Parietal lobe (tissue), 2 donors: ENCODE results near the genes FAM53A, HAUS3 and FAM193A.

- RAMPAGE, long total RNA = no peak
Measured at GRCh38 chr4:1520318-1520950, 114.2 kb upstream of the NKX1-1 start.

DNA sequence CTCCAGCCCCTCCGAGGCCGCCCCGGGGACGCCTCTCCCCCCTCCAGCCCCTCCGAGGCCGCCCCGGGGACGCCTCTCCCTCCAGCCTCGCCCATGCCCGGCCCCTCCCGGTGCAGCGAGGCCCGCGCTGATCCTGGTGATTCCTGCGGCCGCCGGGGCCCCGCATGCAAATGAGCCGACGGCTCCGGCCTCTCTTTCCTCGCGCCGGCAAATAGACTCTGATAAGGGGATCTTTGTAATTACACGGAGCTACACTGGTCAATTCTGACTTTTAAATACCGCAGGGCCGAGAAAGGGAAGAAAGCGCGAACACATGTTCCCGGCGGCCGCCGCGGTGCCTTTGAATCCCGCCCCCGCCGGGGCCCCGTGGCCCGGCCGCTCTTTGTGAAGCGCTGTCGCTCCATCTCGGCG is 114.9 kb upstream of the NKX1-1 start:
- RAMPAGE, long total RNA = no peak

DNA sequence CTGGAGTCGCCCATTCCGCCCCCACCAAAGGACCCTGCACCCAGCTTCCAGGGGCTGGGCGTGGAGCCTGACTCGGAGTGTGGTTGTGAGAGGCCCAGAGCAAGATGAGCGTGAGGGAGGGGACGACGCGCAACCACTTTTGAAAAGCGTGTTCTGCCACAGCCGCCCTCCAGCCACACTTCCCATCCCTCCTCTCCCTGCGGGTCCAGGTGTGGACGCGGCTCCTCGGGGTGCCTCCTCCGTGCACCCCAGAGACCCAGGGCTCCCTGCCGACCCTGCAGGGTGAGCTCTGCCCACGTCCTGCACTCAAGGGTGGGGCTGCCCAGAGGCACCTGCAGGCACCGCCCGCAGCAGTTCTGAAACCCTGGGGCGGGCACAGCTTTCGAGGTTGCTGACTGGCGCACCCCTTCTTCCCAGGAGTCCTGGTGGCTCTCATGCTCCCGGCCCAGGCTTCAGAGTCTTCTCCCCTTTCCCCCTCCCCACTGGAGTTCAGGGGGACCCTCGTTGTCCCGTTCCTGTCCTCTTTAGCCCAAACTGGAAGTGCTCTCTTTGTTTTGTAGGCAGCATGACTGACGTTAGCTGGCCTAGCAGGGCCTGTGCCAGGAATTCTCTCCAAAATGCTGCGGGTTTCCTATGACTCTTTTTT is 78.6 kb downstream of the FAM53A start:
- RAMPAGE, long total RNA = no peak

DNA sequence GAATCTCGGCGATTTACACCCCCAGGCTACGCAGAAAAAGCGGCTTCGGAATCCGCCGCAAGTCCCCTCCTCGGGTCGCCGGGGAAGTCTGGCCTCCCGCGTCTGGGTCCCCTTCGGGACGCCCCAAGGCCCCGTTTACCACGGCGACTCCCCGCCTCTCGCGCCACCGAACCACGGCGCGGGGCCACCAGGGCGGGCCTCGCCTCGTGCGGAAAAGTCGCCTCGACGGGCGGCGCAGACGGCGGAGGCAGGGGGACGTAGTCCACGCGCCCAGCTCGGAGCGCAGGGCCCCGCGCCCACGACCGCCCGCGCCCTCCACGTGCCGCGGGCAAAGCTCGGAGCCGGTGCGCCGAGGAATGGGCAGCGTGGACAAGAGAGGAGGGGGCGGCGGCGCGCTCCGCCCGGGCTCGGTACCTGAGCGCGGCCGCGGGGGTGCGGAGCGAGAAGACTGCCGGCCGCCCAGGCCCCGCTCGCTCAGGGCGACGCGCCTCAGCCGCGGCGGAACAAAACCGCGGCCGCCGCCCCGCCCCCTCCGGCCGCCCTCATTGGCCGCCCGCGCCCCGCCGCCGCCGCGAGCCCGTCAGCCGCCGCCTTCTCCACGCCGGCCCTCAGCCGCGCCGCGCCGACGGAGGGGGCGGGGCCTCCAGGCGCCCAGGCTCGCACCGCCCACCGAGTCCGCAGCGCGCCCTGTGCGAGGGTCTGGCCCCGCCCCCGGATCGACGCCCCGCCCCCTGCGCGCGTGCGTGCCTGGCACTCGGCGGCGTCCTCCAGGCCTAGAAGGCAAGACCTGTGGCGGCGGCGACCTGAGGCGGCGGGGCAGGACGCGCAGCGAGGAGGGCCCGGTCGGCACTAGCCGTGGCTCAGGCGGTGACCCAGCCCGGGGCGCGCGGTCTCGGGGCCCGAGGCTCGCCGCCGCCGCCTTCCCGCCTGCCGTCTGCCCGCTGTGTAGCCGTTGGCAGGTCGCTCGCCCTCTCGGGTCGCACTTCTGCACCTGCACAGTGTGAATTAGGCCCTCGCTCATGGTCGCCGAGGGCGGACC is at the start of gene FAM53A:
FAM53A (minus strand) TSS at position 495 of the 1,039 bp plus-strand sequence.
- RAMPAGE, long total RNA = no peak

GRCh38 chr4:1717083-1717738 is 3.9 kb downstream of the TMEM129 start:
- RAMPAGE, long total RNA = no peak

- RAMPAGE, long total RNA = no peak
Measured at GRCh38 chr4:1753589-1754197, 32.4 kb downstream of the TACC3 start.

DNA sequence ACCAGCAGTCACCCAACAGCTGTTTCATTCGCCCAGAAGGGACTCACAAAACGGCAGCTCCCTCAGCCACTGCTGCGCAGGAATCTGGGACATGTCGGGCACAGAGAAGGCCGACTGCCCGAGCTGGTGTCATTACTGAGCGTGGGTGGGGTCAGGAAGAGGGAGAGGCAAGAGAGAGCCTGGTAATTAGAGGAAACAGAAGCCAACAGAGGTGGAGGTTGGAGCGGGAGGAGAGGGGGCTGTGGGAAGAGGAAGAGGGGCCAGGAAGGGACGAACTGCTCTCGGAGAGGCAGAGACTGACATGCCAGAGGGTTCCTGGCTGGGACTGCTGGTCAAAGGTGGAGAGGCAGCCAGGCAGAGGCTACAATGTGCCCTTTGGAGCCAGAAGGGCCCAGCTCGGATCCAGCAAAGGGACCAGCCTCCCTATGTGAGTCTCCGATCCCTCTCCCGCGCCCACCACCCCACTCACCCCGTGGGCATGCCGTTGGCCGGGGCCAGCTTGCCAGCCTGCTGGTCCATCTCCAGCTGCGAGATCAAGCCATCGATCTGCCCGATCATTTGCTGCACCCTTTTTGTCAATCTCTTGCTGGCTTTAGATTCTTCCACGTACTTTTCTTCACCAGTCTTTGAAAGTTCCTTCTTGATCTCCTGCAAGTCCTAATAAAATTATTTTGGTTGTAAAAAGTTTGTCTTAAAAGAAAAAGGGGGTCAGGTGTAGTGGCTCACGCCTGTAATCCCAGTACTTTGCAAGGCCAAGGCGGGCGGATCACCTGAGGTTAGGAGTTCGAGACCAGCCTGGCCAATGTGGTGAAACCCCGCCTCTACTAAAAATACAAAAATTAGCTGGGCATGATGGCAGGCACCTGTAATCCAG is 23.4 kb downstream of the FGFR3 start:
- RAMPAGE, long total RNA = no peak

GRCh38 chr4:1822117-1822842 is 29.2 kb downstream of the FGFR3 start:
- RAMPAGE, long total RNA = no peak

- RAMPAGE, long total RNA = no peak
Measured at GRCh38 chr4:1855154-1855841, 658 bp downstream of the LETM1 start.

- RAMPAGE, long total RNA = no peak
Measured at GRCh38 chr4:1864202-1864849, 6.9 kb upstream of the NSD2 start.

GRCh38 chr4:1871761-1871999 is 487 bp downstream of the NSD2 start:
- RAMPAGE, long total RNA = no peak

DNA sequence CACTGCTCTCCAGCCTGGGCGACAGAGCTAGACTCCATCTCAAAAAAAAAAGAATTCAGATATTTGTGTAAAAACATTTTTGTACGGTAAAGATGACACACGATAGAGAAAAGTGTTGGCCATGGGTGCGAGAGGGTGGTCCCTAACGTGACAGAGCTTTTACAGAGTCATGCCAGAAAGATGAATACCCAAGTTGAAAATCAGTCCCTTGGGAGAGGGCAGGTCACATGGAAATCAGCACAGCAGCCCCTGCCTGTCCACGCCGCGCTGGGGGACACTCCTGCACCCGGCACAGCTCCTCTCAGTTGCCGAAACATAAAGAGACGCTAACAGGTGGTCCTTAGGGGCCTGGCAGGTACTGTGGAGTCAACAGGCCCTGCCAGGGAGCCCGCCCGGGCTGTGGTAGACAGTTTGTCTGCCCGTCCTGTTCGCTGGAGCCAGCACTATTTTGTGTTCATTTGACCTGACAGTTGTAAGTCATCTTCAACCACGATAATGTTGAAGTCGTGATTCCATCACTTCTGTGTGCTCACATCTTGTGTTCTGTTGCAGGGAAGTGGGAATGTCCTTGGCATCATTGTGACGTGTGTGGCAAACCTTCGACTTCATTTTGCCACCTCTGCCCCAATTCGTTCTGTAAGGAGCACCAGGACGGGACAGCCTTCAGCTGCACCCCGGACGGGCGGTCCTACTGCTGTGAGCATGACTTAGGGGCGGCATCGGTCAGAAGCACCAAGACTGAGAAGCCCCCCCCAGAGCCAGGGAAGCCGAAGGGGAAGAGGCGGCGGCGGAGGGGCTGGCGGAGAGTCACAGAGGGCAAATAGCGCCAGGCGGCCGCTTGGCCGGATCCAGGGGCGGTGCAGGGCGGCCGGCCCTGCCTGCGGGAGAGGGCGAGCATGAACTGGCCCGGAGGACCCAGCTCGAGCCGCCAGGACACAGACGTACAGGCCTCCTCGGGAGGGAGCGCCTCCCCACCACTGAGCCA is 30.4 kb downstream of the NELFA start:
- RAMPAGE, long total RNA = no peak

- RAMPAGE, long total RNA = no peak
Measured at GRCh38 chr4:2036741-2037441, 4.9 kb upstream of the C4orf48 start.

GRCh38 chr4:2241676-2242775 is at the start of gene HAUS3:
HAUS3 (minus strand) TSS chr4:2242121.
- RAMPAGE, long total RNA = no peak

GRCh38 chr4:2252988-2254180 is 8.5 kb downstream of the MXD4 start:
- RAMPAGE, long total RNA = no peak

- RAMPAGE, long total RNA = no peak
Measured at GRCh38 chr4:2361230-2362214, 56.9 kb downstream of the ZFYVE28 start.

DNA sequence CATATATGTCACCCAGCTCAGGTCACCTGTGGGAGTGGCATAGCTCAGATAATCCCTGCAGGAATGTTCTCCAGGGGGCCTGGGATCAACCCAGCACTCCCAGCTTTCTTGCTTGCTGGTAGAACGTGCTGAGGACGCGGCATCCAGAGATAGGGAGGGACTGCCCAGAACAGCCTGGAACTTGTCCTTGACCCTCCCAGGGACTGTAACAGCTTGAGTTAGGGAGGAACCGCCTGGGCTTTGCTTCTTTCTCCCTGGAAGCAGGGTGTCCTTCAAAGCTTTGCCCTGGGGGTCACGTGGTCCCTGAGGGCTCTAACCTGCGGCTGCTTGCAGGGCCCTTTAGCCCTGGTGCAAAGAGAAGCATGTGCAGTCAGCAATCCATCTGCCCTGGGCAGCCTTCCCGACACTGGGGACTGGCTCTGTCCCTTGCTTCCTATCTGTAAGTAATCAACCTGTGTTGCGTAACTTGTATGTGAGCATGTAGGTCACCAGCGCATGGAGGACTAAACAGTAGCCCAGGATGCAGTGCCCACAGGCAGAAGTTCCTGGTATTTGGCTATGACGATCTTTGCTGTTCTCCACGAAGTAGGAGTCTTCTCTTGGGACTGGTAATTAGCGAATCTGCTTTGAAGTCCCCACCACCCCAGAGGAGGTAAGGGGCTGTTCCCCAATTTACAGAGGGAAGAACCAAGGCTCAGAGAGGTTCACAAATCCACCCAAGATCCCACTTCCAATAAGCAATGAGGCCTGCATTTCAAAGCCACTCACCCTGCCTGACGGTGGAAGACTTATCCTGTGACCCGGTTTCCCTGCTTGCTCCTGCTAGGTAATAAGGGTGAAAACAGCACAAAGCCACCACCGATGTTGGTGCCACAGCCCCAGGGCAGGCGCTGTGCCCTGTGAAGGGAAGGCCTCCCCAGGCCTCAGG is 55.0 kb downstream of the ZFYVE28 start:
- RAMPAGE, long total RNA = no peak

GRCh38 chr4:2406816-2407404 is 11.5 kb downstream of the ZFYVE28 start:
- RAMPAGE, long total RNA = no peak

DNA sequence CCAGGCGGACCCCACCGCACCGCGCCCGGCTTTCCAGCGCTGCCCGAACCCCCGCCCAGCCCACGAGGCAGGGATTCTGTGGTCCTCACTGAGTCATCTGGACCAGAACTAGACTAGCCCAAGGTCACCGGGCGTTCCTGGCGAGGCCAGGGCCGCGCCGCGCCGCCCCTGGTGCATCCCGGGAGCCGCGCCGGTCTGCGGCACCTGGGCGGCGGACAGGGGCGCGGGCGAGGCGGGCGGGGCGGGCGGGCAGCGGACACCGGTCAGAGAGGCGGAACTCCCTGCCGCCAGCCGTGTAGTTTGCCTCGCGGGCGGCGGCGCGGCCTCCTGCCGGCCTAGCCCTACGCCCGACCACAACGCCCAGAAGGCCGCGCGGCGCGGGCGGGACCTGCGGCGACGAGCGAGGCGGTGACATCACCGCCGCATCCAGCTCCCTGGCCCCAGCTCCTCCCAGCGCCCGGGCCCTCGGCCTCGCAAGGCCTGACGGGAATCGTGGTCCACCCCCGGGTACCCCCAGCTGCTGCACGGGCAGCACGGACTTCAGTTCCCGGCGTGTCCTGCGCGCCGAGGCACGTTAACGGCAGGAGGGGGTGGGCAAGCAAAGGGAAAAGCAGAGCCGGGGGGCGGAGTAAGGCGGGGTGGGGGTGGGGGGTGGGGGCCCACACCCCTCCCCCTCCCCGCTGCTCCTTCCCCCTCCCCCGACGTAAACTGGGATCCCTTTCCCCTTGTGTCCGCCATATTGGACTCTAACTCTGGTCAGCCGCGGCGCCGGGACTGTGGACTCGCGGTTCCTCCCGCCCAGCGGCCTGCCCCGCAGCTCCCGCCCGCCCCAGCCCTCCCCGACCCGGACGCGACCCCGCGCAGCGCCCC is at the start of gene FAM193A:
FAM193A (plus strand) TSS at position 714 of the 870 bp plus-strand sequence.
- RAMPAGE, long total RNA = no peak

DNA sequence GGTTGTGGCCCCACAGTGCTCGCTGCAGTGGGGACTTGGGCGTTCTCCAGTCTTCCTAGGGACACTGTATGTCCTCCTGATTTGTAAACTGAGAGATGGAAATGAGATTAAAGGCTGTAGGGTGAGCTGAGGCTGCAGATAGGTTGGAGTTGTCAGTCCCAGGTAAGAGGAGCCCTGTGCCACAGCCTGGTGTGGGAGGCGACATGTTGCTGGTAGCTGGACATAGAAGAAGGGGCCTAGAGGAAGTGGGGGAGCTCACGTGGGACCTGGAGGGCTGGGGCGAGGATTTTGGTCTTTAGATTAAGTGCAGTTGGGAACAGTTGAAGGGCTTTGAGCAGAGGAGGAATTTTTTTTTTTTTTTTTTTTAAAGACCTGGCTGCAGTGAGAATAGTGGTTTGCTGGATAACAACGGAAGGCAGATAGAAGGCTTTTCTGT is 36.0 kb downstream of the FAM193A start:
- RAMPAGE, long total RNA = no peak